Parotid gland (tissue), 1 donor: ENCODE measurements around the genes DHCR7, XNDC1N and ANAPC15.

DNA sequence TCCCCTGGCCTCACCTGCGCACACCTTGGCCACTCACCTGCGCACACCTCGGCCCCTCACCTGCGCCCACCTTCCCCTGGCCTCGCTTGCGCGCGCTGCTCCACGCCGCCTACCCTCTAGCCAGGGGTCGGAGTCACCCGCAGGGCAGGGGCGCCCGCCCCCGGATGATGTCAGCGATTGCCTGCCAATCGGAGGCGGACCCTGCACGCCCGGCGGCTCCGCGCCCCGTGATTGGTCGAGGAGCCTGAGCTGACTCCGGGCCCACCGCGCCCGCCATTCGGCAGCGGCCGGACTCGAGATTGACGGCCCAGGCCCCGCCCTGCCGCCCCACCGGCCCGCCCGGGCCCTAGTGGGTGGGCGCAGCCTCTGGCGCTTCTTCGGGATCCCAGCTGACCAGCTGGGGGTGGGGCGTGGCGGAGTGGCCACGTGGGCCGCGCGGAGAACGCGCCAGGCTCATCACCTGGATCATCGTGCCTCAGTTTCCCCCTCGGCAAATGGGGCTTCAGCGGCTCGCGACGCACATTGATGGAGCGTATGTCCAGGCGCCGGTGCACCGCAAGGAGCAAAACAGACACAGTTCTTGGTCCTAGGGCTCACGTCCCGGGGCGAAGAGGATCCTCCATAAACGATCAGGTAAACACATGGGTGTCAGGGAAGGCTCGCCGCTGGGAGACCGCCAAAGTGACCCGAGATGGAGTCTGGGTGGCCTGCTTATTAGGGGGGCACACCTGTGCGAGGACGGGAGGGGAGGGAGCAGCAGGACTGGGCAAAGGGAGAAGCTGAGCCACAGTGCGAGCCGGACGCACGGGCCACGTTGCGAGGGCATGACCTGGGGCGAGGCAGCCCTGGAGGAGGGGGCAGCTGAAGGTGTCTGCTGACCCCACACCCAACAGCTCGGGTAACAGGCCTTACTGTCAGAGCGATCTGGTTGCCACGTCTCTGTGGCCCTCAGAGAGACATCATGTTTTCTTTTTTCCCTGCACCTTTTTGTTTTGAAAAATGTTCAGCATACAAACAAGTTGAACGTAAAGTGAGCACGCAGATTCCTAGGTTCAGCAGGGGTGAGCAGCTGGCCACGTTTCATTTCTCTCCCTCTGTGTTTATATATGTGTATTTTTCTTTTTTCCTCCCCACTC lies at the start of gene DHCR7:
DHCR7 (minus strand) TSS at position 141 of the 1,136 bp plus-strand sequence.
- PRO-cap, result bidirectional peak, plus-strand start at position 396 of the sequence, minus-strand start at position 118 of the sequence

DNA sequence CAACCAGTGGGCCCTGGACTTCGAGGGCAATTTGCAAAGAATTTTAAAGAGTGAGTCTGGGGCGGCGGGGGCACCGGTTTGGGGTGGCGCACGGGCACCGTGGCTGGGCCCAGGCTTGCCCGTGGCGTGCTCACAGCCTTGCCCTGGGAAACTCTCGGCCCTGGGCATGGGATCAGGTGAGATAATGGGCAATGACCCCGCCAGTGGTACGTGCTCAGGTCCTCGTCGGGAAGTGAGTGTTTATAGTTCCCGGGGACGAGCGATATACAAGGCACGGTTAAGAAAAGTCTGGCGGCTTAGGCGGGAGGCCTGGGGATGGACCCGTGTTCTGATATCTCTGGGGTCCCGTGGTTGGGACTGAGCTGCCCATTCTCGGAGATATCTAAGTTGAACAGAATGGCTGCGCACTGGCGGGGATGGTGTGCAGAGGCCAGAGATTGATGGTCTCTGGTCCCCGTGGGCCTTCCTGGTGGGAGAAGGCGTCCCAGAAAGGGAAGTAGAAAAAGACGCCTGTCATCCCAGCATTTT lies 393 bp downstream of the NADSYN1 start:
- PRO-cap, result no peak

- PRO-cap, result no peak
These were observed 6.8 kb upstream of the KRTAP5-11 start for GRCh38 chr11:71589591-71589790.

DNA sequence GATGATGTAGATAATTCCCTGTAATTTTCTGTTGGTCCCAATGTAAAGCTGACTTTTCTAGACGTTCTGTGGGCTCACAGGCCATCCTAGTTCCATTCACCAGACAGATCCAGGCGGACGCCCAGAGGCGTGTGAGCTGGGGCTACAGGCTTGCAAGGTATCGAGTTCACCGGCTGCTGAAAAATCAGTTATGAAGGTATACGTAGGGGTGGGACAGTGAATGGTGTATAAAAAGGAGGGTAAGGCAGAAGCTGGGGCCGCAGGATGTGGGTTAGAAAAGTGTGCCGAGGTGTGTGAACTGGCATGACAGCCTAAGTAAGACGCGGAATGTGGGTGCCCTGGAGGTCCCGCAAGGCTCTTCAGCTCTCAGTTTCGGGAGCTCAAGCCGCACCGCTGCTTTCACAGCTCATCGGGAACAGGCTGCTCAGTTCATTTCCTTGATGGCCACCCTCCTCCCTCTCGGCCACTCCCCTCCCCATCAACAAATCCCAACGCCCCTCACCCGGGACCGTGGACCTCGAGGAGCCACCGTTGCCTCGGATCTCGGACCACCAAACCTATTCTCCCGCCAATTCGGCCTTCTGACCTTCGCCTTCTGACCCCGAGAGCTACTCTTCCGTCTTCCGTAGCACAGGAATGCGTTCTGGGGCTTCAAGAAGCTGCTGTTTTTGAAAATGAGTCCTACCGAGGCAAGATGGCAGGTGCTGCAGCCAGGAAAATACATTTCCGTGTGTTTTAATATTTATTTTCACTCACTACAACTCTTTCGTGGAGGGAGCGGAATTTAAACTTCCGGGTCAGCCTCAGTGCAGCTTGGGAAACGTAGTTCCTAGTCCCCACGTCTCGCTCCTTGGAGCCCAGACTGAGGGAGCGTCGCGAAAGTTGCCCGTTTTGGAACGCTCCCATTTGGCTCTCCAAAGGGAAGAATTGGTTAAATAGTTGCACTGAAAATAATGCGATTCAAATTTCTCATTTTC lies at the start of gene XNDC1N:
XNDC1N (minus strand) TSS at position 732 of the 977 bp plus-strand sequence.
- PRO-cap, result no peak

DNA sequence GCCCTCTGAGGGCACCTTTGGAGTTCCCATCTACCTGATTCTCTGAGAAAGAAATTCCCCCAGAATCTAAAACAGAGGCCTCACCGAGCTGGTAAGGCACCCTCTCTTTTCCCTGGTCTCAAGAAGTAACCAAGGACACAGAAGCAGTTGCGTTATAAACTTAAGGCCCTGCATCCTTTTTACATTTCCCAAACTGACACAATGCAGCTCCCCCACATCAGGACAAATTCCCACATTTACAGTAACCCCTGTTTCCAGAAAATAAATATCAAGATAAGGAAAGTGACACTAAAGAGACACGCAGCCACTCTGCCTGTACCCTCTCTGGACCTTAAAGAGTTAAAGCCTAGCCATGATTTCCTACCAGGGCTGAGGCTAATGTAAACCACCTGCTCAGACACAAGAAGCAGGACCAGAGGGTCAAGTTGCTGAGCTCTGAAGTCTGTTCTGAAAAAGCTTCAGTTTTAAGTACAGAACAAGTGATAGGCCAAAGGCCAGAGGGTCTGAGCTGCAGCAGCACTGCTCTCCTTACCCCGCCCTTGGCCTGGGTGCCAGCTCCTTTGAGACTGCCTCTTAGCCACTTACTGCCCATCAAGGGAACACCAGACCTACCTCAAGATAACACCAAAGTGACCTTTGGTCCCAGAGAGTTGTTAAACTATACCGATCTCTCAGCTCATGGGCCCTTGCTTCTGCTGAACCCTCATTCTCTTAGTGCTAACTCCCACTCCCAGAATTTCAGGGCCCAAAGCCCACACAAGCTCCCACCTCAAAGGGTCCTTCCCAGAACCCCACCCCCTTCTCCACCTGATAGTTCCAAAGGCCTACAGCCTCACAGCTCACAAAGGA lies 40.3 kb downstream of the IL18BP start:
- PRO-cap, result no peak

DNA sequence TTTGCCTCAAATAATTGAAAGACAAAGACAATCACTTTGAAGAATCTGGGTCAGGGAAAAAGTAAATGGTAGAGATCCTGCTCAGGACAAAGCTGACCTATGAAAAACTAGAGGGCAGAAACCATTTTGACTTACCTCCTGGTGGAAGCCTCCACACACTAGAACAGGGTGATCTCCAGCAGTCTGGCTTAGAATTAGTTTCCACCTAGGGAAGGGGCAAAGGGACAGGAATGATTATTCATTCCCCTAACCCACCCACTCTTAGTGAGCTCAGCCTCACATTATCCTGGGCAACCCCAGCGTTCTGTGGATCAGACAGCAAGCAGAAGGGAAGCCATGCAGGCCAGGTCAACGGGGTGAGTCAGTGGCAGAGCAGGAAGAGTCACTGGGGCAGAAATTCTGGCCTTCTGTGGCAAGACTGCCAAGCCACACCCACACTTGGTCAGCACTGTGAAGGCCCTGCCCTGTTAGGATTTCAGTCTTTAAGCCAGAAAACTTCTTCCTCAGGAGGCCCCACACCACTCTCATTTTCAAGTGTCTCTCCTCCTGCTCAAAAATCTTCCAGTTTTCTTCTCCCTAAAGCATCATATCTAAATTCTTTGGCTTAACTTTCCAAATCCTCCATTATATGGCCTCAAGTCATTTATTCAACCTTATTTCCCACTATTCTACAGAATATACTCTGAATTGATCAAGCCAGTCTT lies 10.5 kb downstream of the NUMA1 start:
- PRO-cap, result no peak

DNA sequence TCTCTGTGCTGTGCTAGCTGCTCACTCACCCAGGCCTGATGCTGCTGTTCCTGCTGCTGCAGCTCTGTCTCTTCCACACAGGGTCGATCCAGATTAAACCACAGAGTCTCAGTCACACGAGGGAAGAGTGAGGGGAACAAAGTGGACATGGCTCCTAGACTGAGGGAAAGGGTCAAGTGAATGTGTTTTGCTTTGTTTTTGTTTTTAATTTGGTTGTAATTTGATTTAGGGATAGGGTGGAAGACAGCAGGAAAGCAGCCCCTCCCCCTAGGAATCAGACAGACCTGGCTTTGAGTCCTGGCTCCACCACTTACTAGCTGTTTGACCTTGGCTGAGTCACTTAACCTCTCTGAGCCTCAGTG lies 1.4 kb downstream of the ANAPC15 start:
- PRO-cap, result no peak

DNA sequence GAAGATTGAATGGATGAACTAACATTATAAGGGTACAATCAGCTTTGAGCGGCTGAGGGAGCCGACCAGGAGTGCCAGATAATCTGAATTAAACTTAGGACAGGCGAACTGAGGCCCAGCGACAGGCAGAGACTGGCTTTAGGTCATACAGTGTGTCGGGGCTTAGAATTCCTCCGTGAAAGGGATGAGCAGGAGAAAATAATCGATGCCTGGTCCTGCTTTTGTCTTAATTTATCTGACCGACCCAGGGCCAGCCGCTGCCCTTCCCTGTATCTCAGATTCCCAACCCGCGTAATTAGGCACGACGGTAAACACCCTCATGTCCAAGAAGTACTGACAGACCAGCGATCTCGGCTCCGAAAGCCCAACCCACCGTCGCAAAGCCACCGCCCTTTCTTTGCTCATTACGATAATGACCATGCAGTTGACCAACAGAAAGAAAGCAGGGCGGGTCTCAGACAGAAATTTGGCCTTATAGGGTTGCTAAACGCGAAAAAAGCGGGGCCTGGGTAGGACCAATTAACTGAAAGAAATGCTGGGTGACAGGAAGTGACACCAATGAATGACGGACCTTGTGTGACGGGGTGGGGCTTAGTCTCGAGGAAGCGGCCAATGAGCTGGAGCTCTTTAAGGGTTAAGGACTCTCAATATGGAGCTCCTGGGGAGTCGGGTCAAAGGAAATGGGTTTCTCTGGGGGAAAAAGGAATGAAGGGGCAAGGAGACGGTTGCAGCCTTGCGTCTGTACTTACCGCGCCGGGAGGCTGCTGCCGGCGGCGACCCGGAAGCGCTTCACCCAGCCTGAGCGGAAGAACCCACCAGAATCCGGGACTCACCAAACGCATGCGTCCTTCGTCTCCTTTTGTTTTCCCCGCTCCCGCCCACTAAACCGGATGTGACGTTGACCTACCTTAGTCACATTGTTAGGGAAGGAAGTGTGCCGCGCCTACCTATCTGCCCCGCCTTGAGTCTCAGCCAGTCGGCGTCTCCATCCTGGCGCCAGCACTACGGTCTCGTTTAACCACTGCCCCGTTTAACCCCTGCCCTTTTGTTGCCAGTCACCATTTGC lies at the start of gene ANAPC15:
ANAPC15 (minus strand) TSS at position 795 of the 1,066 bp plus-strand sequence.
- PRO-cap, result bidirectional peak, plus-strand start at position 594 of the sequence, minus-strand start at position 335 of the sequence; bidirectional peak, plus-strand start at position 964 of the sequence, minus-strand start at position 876 of the sequence

DNA sequence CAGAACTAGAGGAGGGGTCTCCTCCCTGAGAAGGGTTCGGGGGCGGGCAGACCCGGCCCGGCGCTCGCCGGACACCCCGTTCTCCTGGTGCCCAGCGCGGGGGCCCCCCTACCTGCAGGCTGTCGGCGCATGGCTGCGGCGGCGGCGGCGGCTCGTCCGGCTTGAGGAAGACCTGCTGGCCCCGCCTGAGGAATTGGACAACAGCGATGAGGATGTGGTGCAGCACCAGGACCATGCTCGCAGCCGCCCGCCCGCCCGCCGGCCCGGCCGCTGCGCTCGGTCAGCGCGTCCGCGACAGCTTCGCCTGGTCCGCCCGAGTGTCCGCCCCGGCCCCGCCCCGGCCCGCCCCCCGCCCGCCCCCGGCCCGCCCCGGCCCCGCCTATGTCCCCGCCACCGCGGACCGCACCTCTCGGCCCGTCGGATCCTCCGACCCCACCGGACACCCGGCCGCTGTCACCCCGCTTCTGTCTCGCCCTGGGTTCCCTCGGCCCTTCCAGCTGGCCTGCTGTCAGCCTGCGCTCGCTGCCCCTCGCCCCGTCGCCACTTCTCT lies 32.0 kb downstream of the PDE2A start:
- PRO-cap, result bidirectional peak, plus-strand start at position 412 of the sequence, minus-strand start at position 272 of the sequence

DNA sequence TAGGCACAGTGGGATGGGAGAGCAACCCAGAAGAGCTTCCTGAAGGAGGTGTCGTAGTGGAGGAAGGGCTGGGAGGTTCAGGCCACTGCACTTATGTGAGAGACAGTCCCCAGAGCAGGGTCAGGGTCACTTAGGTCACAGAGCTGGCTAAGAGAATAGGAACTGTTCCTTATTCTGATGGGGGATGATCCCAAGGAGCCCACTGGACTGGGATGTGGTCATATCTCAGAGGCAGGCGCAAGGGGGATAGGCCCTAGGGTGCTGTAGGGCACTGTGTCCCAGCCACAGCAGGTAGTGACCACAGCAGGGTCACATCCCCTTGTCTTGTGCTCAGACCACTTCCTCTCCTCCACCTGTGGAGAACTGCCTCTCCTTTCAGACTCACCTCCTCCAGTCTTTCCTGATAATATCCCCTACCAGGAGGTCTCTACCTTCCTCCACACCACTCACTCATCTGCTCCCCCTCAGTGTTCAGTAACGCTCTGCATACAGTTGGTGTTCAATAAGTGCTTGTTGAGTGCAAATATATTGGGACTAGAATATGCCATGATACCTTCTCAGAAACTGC lies 7.8 kb upstream of the PDE2A start:
- PRO-cap, result no peak

DNA sequence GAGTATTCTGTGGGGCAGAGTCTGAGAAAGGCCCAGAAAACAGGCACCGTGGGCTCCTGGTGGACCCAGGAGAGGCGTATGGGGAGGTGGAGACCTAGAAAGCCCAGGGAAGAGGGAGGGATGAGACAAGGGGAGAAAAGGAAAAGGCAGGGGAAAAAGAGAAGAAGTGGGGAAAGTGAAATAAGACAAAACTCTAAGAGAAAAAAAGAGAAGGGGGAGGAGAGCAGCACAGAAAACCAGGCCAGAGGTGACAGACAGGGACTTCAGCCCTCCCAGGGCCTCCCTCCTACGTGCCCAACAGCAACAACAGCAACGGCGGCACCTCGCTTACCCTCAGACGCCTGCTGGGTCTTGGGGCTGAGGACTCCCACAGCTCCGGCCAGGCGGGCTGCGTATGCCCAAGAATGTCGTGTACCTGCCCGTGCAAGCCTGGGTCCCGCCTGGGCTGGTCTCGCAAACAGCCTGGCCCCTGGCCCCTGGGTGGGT lies 30.6 kb downstream of the ARAP1 start:
- PRO-cap, result no peak

GRCh38 chr11:72753550-72754313 lies 1.5 kb upstream of the ARAP1 start:
- PRO-cap, result no peak

DNA sequence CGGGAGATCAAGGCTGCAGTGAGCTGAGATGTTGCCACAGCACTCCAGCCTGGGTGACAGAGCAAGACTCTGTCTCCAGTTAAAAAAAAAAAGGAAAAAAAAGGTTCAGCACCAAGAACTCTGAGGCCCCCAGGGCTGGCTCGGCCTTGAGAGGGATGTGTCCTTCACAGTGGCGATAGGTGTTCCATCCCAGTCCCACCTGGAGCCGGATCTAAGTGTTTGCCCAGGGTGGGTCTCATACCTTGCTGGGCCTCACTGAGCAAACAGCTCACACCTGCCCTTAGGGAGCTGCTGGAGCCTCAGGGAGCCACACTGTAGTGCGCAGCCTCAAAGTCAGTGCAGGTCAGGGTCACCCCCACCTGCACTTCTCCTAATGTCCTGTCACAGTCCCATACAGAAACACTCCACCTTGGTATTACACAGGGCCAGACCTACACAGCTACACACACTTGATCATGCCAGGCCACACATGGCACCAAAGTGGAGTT lies 7.5 kb downstream of the STARD10 start:
- PRO-cap, result no peak

DNA sequence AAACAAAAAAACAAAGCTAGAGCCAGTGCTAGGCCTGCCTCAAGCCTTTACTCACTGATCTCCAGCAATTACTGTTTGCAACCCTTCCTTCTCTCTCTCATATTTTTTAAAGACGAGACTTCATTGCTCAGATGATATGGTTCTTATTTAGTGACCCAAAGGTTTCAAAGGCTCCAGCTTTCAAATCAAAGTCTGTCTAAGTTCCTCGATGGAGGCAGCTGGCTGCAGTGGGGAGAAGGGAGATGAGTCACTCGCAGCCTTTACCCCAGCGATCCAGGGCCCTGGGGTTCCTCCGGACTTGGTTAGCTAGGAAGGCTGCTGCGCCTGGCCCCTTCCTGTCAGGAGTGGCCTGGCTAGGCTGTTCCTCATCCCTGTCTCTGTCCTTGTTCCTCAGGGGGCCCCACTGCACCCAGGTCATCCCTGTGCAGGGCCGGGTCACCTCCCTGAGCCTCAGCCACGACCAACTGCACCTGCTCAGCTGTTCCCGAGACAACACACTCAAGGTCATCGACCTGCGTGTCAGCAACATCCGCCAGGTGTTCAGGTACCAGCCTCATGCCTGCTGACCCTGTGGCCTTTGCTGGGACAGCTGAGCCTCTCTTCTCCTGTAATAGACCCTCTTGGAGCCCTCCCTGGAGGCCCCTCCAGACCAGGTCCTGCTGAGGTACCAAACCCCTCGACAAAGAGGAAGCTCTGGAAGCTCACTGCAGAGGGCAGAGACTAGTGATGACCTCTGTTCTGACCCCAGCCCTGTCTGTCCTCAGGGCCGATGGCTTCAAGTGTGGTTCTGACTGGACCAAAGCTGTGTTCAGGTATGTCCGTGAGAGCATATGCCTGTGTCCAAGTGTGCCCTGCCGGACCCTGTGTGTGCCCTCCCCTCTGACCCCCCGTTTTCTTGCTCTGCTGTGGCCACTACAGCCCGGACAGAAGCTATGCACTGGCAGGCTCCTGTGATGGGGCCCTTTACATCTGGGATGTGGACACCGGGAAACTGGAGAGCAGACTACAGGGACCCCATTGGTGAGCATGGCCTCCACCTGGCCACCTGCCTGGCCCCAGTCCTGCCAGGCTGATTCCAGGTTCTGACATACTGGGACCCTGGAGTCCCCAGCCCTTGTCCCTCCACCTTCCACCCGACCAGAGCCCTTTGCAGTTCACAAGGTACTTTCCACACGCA lies 14.1 kb downstream of the ATG16L2 start:
- PRO-cap, result no peak

- PRO-cap, result no peak
These were observed 23.4 kb downstream of the ATG16L2 start for GRCh38 chr11:72837454-72838208.

DNA sequence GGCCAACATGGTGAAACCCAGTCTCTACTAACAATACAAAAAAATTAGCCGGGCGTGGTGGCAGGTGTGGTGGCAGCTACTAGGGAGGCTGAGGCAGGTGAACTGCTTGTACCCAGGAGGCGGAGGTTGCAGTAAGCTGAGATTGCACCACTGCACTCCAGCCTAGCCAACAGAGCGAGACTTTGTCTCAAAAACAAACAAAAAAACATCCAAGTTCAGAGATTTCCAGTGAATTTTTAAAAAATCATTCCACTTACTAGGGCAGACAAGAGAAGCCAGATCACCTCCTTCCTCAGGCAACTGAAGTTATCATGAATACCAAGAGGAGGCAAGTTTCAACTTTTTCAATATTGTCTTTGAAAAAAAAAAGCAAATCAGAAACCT lies 5.3 kb downstream of the FCHSD2 start:
- PRO-cap, result no peak

GRCh38 chr11:73158210-73158950 lies 16.3 kb upstream of the FCHSD2 start:
- PRO-cap, result no peak

DNA sequence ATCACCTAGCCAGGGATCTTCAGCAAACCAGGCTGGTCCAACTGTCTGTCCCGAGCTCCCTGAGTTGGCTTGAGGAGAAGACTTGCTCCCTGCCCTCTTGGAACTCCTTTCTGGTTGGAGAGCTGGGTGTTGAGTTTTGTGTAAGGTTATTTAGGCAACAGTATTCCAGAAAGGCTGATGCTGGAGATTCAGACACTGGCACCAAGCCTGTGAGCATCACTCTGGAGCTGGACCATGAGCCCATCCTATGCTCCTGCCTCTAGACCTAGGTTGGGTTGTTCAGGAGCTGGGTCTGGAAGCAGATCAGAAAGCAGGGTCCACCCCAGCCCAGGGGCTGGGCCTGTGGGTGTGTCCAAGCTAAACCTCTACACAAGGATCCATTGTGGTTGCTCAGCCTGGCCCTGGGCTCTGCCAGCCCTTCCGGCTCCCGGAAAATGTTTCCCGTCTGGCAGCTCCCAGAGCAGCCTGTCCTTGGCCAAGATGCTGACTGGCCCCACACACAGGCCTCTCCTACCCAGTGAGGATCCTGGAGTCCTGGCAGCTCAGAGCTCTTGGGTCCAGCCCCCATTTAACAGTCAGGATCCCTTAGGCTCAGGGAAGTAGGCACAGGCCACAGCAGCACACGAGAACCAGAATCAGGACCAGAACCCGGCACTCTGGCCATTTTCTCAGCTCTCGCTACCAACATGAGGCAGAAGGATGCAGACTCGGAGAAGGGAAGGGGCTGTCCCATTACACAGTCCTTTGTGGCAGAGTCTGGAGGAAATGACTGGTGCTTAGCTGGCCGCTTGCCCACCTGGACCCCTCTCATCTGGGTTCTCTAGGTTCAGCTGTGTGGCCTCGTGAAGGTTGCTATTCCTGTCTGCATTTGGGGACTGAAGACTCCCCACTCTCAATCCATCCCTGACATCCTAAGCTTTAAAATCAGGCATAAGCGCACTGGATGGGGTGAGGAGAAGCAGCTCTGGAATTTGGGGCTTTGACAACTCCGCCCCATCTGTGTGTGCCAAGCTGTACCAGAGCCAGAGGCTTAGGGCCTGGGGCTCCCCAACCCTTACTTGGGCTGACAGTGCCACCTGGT lies 35.4 kb upstream of the FCHSD2 start:
- PRO-cap, result unidirectional peak, plus-strand start at position 468 of the sequence

GRCh38 chr11:73324863-73325611 lies 17.0 kb downstream of the ARHGEF17 start:
- PRO-cap, result unidirectional peak, minus-strand start at chr11:73325107

GRCh38 chr11:73361882-73362706 lies 14.1 kb upstream of the RELT start:
- PRO-cap, result no peak